NT2/D1 (cell line): Measurements from ENCODE around the genes SLC40A1, ASDURF and OSGEPL1.

GRCh38 chr2:186439987-186440116, 46.2 kb upstream of the ZC3H15 start:
- RRBS, 2 experiments, result no CpG with 5 or more reads among the region's 2 CpGs

DNA sequence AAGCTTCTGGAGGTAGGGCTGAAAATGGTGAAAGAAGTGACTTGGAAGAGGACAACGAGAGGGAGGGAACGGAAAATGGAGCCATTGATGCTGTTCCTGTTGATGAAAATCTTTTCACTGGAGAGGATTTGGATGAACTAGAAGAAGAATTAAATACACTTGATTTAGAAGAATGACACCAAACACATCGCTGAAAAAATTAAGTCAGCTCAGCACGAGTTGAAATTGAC, 22.4 kb downstream of the ZC3H15 start:
- RRBS, 2 experiments, result no CpG with 5 or more reads among the region's 4 CpGs

DNA sequence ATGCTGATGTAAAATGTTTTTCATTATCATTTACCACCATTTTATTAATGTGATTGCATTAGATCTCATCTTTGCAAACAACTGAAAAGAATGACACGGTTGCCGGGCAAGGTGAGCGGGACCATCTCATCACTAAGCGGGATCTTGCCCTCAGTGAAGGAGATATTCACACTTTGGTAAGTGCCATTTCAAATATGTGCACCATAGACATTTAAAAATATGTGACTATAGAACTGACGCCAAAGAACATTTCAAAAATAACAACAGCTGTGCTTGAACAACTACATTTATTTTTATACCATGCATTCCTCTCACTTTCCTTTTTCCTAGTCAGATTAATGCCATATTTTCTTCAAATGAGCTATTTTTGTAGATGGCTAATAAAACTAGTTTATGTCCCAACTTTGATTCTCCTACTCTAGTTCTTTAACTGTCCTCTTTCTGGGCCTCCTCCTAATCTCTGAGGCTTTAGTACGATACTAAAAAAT, 24.2 kb upstream of the FAM171B start:
- RRBS, 2 experiments, result no CpG with 5 or more reads among the region's 6 CpGs

- RRBS, 2 experiments, result no CpG with 5 or more reads among the region's 3 CpGs
Observed at GRCh38 chr2:186679476-186680268, 14.2 kb upstream of the FAM171B start.

- RRBS, 2 experiments, result no CpG with 5 or more reads among the region's 1 CpG
Observed at GRCh38 chr2:186694777-186695167, 912 bp downstream of the FAM171B start.

GRCh38 chr2:186951744-186952043, 102.7 kb upstream of the ZSWIM2 start:
- RRBS, 2 experiments, result no CpG with 5 or more reads among the region's 4 CpGs

DNA sequence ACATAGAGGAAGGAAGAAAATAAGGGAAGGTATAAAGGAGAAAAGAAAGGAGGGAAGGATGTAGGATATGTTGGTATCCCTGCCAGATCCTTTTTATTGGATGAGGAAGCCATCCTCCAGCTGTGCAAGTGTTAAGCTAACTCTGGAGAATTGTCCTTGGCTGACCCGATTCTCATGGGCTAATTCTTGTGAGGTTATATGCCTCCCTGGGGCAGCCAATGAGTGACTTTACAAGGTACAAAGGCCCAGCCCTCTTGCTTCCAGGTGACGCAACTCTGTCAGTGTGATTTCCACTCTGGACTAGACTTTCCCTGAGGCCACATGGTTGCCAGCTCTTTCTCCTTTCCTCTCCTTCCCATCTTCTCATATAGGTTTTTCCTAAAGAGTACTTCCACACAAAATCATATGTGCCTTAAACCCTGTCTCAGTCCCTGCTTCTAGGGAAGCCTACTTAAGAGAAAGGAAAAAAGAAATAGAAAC, 226.1 kb upstream of the ZSWIM2 start:
- RRBS, 2 experiments, result no CpG with 5 or more reads among the region's 2 CpGs

- RRBS, 2 experiments, result no CpG with 5 or more reads among the region's 5 CpGs
Observed at GRCh38 chr2:187482769-187483456, 34.9 kb upstream of the CALCRL start.

DNA sequence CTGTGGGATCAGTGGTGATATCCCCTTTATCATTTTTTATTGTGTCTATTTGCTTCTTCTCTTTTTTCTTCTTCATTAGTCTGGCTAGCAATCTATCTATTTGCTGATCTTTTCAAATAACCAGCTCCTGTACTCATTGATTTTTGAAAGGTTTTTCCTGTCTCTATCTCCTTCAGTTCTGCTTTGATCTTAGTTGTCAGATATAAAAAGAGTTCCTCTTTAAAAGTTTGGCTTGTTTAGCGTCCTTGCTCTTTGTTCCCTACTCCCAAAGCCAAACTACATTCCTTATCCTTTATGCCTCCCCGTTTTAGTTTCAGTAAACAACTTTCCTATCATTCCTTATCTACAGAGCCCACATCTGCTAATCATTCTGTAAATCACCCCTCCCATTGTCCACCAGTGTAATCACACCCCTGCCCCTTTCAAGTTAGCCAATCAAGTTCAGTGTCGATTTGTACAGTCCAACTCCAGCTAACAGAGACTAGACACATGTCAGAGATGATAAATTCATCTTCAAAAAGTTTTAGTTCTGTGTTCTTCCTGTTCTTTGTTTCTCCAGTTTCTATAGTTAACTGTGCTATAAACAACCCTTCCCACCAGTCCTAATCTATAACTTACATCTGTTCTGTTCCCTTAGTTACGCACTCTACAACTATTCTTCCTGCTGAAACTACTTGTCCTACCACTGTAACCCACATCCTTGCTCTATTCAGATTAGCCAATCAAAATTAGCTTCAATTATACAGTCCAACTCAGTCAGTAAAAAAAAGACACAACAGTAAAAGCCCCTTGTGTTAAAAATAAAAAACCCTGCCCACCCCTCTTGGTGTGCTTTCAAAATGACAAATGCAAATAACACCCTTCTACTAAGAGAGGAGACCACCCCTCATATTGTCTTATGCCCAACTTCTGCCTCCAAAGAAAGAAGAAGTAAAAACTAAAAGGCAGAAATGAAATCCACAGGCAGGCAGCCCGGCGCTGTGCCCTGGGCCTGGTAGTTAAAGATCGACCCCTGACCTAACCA, 44.3 kb downstream of the TFPI start:
- RRBS, 2 experiments, result no CpG with 5 or more reads among the region's 7 CpGs

- RRBS, 2 experiments, result no CpG with 5 or more reads among the region's 2 CpGs
Observed at GRCh38 chr2:187547229-187548230, 6.7 kb downstream of the TFPI start.

DNA sequence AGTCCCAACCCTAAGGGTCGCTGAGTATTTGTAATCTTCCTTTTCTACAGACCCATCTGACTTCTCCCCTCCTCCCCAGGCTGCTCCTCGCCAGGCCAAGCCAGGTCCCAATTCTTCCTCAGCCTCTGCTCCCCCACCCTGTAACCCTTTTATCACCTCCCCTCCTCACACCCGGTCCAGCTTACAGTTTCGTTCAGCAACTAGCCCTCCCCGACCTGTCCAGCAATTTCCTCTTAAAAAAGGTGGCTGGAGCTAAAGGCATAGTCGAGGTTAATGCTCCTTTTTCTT, 256.9 kb upstream of the GULP1 start:
- RRBS, 2 experiments, result no CpG with 5 or more reads among the region's 6 CpGs

- RRBS, 2 experiments, result 1% methylated on average over 47 of the region's 78 CpGs
Observed at GRCh38 chr2:189580533-189581261, at the start of gene SLC40A1. Gene SLC40A1 (minus strand): TSS chr2:189580786.

- RRBS, 2 experiments, result 0% methylated on average over 1 of the region's 20 CpGs; no CpG with 5 or more reads in 1 of the 2 experiments
Observed at GRCh38 chr2:189581262-189581852, 771 bp upstream of the SLC40A1 start.

DNA sequence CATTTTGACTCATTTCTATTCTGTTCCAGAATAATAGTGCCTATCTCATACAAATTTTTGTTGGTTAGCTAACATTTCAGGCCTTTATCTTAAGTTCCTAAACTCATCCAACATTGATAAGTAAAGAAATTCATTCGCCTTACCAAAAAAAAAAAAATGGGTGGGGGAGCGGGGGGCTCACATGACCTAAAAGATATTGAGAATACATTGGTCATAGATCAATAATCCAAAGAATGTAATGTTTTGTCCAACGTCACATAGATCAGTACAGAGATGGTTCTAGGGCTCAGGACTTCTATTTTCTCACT, 17.6 kb upstream of the ASDURF start:
- RRBS, 2 experiments, result no CpG with 5 or more reads among the region's 3 CpGs

DNA sequence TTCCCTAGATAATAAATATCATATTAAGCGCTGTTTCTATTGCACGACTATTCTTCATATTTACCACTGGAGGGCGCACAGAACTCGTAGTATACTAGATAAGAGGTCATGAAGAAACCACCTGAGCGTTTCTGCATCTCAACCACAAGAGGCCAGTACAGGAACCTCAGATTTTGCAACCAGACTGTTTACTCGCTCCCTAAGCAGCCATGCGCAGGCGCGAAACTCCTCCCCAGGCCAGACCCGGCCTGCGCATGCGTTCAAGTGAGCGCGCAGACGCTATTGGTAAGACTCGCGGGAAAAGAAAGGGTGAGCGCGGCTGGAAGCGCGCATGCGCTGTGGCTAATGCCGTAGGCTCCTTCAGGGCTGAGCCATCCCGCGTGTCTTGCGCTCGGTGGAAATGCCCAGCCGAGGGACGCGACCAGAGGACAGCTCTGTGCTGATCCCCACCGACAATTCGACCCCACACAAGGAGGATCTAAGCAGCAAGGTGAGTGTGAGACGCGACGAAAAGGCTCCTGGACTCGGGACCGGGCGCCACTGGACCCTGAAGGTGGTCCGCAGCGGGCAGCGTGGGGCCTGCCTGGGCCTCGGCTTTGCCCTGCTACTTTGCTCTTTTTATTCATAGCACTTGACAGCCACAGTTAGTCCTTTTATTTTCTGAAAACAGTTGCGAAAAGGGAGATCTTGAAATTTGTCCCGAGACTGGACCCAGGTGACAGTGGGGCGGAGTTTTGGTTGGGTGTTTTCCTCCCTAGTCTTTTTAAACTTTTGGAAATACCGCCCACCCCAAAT, at the start of gene ASDURF:
Gene ASDURF, plus strand, starts transcription at position 339 of the 795 bp plus-strand sequence.
- RRBS, 2 experiments, result no CpG with 5 or more reads among the region's 46 CpGs

DNA sequence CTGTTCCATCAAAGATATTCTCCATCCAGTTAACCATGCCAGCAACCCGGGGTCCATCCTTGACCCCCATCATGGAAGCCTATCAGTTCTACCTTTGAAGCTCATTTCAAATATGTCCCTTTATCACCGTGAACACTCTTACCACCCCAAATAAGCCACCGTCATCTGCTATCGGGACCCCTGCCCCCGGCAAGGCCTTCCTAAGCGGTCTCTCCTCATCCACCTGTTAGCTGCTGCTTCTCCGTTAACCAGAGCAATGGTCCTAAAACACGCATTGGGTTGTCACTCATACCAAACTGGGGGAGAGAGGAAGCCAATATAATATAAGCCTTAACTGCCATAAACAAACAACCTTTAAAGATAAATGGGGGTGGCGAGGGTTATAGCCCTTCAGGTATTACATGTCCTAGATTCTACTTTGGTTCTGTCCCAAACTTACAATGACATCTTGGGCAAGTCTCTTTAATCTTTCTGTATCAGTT, 698 bp downstream of the ASDURF start:
- RRBS, 2 experiments, result no CpG with 5 or more reads among the region's 9 CpGs

GRCh38 chr2:189762122-189763038, at the start of gene OSGEPL1:
Gene OSGEPL1 (minus strand): TSS chr2:189762792.
- RRBS, 2 experiments, result no CpG with 5 or more reads among the region's 34 CpGs

GRCh38 chr2:189857061-189857479, 72.8 kb downstream of the PMS1 start:
- RRBS, 2 experiments, result no CpG with 5 or more reads among the region's 1 CpG